ENCODE measurements around a stretch of chrX.

DNA sequence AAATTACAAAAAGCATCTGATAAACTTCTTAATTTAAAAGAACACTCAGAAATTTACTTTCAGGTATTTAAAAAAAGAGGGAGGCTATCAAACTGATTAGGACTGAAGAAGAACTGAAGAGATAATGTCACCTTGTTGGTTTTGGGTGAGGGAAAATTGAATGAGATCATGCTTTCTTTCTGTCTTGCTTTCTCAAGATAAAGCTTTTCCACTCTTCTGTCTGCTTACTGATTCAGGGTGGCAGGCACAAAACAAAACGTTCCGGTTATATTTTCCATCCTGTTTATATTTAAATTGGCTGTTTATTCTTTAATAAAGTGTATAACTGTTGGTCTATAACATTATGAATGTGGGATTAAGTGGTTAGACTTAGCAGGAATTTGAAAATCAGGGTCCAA, 20.5 kb downstream of the PLS3 start:
- RRBS: no CpG with 5 or more reads among the region's 2 CpGs

GRCh38 chrX:115665108-115665579, 104.2 kb downstream of the PLS3 start:
- RRBS: no CpG with 5 or more reads among the region's 12 CpGs

DNA sequence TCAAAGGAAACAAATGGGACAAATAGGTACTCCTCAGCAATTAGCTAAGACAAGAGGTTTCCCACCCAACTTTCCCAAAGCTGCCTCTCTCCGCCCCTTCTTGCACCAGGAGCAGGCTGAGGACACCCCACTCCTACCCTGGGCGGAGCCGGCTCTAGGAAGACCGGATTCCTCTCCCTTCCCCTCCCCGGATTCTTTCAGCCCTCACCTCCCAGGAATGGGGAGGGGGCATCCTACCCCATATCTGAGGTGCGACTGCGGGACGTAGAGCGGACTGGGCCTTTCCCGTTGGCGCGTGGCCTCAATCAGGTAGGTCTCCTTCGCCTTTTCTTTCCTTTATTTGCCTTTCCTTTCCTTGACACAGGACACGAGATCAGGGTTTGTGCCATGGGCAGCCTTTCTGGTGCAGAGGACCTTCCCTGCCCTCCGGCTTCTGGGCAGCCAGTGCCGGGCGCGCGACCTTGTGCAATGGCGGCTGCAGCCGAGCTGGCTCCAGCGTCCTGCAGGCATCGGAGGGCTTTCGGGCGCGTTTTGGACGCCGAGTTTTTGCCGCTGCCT, 279.9 kb downstream of the PLS3 start:
- RRBS: no CpG with 5 or more reads among the region's 29 CpGs

- RRBS: no CpG with 5 or more reads among the region's 2 CpGs
These were observed 234.0 kb upstream of the AGTR2 start for GRCh38 chrX:115936521-115936944.

- RRBS: no CpG with 5 or more reads among the region's 3 CpGs
These were observed 222.1 kb upstream of the AGTR2 start for GRCh38 chrX:115948309-115948891.

DNA sequence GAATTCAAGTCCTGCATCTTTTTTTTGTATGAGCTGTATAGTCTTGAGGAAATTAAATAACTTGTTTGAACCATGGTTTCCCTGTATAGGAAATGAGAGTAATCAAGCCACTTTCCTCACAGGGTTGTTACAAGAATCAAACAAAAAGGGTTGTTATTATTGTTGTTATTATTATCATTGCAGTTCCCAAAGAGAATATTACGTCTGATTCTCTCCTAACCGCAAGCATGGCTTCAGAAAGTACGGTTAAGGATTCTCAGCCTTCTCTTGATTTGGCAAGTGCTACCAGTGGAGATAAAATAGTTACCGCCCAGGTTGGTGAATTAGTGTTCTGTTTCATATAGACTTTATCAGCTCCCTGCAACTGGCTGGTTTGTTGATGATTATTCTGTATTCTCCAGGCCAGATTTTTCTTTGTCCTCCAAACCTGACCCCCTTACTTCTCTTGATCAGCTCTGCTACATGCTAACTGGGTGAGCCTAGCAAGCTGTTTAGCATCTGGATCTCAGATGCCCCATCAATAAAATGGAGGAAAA, 48.0 kb downstream of the WDR44 start:
- RRBS: no CpG with 5 or more reads among the region's 4 CpGs

DNA sequence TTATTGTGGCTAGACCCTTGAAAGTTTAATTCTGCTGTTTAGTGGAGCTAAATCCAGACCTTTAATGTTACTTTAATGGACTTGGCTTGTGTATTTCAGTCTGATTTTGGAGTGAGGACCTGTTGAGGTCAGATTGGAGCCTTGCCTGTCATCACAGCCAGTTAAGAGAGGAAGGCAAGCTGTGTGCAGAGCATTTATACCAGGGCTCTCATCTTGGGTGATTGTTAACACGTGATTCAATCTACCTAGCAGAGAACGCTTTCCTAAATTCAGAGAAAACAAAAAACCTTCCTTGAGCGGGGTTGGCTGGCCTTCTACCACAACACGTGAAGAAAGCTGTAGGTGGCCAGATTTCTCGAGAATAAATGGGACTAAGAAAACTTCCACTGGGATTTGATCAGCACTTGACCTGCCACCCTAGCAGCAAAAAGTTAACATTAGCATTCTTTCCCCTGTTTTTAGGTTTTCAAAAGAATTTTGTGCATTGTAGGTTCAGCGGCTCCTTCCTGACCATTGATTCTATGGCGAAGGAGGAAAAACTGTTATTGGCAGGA, 1.9 kb downstream of the DOCK11 start:
- RRBS: no CpG with 5 or more reads among the region's 7 CpGs

DNA sequence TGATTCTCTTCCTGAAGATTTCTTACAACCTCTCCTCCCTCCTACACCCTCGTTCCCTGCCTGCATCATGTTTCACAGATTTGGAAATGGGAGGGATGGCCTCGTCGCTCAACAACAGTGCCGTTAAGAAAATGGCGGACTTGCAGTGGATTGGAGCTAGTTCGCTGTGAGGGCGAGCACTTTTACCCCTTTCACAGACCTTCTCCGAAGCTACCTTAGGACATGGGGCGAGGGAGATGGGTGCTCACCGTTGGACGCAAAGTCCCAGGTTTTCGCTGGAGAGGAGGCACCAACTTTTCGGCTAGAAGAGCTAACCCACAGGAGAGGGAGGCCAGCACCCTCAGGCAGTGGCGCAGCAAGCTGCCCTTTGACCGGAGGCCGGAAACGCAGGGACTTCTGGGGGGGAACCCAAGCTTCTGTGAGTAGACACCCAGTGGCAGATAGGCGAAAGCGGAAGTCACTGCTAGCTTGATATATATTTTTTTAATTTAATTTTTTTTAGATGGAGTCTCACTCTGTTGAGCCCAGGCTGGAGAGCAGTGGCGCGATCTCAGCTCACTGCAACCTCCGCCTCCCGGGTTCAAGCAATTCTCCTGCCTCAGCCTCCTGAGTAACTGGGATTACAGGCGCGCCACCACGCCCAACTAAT, 93.0 kb upstream of the IL13RA1 start:
- RRBS: no CpG with 5 or more reads among the region's 26 CpGs

- RRBS: no CpG with 5 or more reads among the region's 3 CpGs
These were observed 24.5 kb upstream of the IL13RA1 start for GRCh38 chrX:118702947-118703329.

GRCh38 chrX:118761098-118761656, 33.8 kb downstream of the IL13RA1 start:
- RRBS: no CpG with 5 or more reads among the region's 3 CpGs

DNA sequence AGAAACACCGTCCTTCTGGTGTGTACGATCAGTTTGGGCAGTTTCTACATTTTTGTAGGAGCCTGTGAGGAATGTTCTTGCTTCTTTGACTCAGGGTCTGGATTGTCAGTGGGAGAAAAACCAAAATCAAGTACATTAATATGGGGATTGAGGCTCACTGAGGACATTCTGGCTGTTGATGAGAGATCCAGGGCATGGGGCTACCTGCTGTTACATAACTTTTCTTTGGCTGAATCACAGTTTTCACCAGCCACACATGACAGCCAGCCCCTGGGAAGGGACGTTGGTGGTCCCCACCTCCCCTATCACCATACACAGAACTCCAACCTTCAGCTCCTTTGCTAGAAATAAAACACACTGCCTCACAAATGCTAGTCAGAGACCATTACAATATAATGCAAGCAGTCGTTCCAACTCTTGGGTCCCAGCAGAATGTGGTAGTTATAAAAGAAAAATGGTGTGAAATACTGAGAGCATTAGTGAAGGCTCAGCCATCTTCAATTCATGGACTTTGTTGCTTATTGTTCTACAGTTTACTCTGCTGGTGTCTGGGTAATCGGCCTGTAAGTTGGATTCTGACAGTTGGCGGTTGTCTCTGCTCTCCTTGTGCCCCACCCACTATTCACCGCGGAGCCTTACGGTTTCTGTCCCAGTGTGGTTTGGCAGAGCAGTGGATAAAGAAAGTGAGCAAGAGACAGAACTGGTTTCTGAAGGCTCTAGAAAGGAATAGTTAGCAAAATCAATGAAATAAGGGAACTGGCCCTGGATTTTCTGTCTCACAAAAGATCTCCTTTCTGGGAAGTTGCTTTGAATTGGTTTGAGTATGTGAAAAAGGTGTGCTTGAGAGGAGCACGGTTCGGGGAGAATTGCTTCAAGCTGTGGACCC, 8.9 kb downstream of the LONRF3 start:
- RRBS: no CpG with 5 or more reads among the region's 11 CpGs

DNA sequence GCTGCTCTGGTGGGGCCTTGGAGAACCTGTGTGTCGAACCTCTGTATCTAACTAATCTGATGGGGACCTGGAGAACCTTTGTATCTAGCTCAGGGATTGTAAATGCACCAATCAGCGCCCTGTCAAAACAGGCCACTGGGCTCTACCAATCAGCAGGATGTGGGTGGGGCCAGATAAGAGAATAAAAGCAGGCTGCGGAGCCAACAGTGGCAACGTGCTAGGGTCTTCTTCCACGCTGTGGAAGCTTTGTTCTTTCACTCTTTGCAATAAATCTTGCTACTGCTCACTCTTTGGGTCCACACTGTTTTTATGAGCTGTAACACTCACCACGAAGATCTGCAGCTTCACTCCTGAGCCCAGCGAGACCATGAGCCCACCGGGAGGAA, 42.5 kb upstream of the CT47C1 start:
- RRBS: no CpG with 5 or more reads among the region's 8 CpGs

- RRBS: no CpG with 5 or more reads among the region's 9 CpGs
These were observed 1.7 kb downstream of the PGRMC1 start for GRCh38 chrX:119237608-119238311.

- RRBS: under 1% methylated on average over 21 of the region's 58 CpGs
These were observed 868 bp downstream of the SLC25A5 start for GRCh38 chrX:119468949-119469675.

- RRBS: no CpG with 5 or more reads among the region's 7 CpGs
These were observed 33.5 kb downstream of the SLC25A5 start for GRCh38 chrX:119501626-119502248.

DNA sequence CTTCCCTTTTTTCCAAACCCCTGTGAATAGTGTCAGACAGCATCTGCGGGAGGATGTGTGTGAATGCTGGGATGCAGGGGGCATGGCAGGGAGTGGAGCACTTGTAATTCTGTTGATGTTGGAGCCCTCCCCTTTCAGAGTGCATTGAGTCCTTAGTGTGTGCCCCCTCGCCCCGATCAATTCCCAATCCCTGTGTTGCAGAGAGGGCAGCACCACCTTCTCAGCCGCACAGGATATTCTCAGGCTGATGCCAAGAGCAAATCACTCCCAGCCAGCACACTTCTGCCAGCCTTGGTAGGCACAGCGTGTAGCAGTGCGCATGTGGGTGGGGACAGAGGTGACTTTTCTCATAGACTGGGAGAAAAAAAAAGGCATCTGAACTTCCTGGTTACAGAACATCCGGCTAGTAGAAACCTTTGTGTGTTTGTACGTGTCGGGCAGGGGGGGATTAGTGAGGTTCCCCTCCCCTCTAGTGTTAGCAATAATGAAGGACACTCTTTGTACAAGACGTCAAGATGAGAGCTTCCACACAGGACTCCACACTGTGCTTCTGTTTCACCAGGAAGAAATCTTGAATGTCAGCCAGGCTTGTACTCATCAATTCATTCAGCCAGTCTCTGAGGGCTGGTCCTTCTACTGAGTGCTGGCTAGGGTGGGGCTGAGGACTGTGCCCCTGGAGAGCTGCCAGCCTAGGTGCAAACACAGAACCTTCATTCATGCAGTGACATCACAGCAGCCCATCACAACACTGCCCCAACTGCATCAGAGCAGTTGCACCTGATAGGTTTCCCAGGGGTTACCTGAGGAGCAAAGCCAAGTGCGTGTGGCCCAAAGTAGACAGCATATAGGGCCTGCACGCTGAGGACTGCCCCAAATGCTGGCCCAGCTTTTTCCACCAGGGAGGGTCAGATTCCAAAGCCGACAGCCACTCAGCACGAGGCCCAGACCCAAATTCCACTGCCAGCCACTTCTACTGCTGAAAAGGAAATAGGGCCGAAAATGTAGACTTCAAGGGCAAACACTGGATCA, 34.6 kb downstream of the SLC25A5 start:
- RRBS: no CpG with 5 or more reads among the region's 15 CpGs

GRCh38 chrX:119604608-119605214, 30.3 kb downstream of the UBE2A start:
- RRBS: no CpG with 5 or more reads among the region's 10 CpGs

- RRBS: no CpG with 5 or more reads among the region's 10 CpGs
These were observed 38.9 kb downstream of the SEPTIN6 start for GRCh38 chrX:119653915-119654580.

DNA sequence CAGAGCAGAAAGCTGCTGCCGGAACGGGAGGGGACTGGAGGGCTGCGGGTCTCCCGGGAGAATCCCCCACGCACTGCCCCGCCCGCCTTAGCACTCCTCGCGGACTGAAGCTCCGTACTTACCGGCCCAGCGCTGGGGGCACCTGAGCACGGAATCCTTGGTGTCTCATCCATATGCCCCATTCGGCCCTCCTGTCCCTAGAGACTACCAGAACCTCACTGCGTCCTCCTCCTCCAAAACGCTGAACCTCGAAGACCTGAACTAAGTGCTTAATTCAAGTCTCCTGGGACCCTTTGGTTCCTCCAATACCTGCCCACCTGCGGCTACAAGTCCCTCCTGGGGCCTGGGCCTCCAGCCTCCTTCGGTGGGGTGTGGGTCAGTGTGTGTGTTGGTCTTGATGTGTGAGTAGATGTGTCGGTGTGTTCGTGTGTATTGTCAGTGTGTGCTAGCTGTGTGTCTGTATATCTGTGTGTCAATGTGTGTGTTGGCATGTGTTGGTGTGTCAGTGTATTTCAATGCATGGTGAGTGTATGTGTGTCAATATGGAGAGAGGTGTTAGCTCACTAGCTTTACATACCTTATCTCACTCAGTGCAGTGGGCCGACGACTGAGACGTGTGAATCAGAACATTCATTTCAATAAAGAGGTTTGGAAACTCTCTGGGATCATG, 2.6 kb upstream of the SEPTIN6 start:
- RRBS: 71% methylated on average over 8 of the region's 24 CpGs

Measured in epithelial cell of prostate (primary cell).